OCI-LY7 (cell line): ENCODE data around the genes PSMG1 and SH3BGR.

DNA sequence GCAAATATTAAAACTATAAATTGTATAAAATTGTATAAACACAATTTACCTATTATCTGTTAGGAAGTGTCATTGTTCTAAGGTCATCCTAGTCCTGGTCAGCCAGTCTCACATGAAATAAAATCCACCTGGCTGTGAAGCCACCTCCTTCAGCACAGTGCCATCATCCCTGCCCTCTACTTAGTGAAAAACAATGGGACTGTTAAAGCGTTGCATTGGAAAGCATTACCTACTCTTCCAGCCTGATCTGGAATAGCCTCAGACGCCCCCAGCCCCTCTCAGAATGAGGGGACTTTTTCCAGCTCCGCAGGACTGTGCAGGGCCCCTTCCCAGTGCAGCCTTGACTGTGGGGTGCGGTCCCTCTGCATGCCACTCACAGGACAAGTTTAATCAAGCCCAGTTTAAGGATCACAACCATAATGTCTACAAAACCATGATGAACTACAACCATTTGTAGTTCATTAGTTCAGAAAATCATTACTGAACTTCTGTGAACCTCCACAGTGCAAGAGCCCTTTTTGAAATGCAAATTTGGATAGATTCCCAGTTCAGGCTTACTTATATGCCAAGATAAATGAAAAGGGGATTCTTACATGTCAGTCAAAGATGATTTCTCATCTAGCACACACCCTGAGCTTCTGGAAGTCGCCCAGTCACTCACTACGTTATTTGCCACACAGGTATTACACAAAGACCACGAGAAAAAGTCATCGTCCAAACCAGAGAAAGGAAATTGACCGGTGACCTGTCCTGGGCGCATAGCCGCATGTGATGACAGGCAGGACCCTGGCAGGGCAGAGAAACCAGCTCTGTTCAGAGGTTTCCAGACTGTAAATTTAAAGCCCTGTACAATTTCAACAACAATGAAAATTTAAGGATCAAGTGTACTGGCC lies 41.7 kb downstream of the ETS2 start:
- PRO-cap, result no peak
- RAMPAGE, long total RNA, result no peak

DNA sequence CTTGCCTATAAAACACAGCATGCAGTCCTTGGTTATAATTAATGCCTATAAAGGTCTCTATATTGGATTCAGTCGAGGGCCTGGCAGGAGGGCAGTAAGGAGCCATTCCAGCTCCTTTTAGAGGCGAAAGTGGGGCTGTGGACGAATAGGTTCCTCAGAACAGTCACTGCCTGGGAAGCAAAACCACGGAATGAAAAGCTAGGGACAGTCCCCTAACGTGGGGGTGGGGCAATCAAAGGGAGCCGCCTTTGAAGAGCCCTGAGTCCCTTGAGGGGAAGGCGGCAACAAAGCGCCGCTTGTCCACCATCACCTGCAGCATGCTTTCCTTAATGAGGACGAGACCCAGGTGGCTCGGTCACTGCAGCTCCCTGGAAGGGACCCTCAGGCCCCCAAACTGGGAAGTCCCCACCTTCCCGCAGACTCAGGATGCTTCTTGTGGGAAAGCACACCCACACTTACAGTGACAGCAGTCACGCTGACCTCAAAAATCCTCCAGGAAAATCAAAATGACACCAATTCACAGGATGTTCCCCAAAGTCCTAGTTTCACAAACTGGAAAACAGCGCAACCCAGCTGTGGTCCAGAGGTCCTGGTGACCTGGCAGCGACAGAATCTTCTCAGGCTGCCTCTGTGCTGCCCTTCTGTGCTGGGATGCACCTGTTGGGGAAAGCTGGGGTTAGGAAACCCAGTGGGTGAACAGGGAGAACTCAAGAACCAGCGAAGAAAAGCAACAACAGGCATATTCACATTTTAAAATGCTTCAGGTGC lies 184.8 kb downstream of the ETS2 start:
- PRO-cap, result no peak
- RAMPAGE, long total RNA, result no peak

- PRO-cap, result no peak
- RAMPAGE, long total RNA, result no peak
Observed at GRCh38 chr21:39000321-39001017, 182.8 kb downstream of the PSMG1 start.

GRCh38 chr21:39141714-39142088 lies 41.5 kb downstream of the PSMG1 start:
- PRO-cap, result no peak
- RAMPAGE, long total RNA, result no peak

DNA sequence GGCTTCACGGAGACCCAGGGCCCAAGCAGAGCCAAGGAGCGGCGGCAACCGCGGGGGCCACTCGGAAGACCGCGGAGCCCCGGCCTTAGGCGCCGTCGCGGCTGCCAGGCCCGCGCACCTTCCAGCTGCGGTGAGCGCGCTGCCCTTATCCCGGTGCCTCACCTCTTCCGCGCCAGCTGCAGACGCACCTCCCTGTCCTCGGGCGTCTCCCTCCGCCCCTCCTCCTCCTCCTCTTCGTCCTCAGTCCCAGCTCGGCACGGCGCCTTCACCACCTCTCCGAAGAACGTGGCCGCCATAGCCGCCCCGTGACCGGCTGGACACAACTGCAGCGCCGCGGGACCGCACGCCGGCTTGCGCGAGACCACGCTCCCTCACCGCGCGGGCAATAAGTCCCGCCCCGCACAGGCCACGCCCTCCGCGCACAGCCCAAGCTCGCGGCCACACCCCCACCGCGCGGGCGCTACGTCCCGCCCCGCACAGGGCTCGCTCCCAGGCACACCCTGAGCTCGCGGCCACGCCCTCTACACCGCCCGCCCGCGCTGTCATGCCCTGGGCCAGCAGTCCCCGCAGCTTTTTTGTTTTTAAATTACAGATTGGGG lies at the start of gene PSMG1:
Gene PSMG1 (minus strand): TSS at position 362 of the 599 bp plus-strand sequence.
- PRO-cap, result unidirectional peak, minus-strand start at position 144 of the sequence; bidirectional peak, plus-strand start at position 496 of the sequence, minus-strand start at position 335 of the sequence
- RAMPAGE, long total RNA, result no peak

DNA sequence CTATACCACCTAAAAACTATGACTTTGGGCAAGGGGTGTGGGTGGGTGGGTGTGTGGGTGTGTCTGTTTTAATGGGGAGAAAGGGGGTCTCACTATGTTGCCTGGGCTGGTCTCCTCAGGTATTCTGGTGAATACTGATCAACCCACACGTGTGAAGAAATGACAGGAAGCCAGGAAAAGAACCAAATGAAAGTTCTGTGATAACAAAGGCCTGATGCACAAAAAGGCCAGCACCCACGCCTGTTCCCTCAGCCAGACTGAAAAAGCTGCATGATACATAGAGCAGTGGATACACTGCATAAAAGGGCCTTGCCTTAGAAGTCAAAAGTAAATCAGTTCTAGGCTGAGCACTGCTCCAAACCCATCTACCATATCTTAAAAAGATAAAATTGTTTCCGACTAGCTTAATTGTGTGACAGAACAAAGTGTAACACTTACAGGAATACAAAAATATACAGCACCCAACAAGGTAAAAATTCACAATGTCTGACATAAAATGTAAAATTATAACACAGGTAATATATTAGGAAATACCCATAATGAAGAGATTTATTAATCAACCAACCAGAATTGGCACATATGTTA lies 36.9 kb upstream of the PSMG1 start:
- PRO-cap, result no peak
- RAMPAGE, long total RNA, result no peak

- PRO-cap, result no peak
- RAMPAGE, long total RNA, result no peak
Observed at GRCh38 chr21:39225500-39225991, 42.3 kb upstream of the PSMG1 start.

- PRO-cap, result no peak
- RAMPAGE, long total RNA, result no peak
Observed at GRCh38 chr21:39296065-39296582, 17.3 kb downstream of the BRWD1 start.

- PRO-cap, result bidirectional peak, plus-strand start at chr21:39314358, minus-strand start at chr21:39314303
- RAMPAGE, long total RNA, result no peak
Observed at GRCh38 chr21:39314201-39315067, 1.0 kb upstream of the BRWD1 start.

- PRO-cap, result no peak
- RAMPAGE, long total RNA, result no peak
Observed at GRCh38 chr21:39451262-39452442, at the start of gene SH3BGR. Gene SH3BGR, plus strand, starts transcription at chr21:39451970.

DNA sequence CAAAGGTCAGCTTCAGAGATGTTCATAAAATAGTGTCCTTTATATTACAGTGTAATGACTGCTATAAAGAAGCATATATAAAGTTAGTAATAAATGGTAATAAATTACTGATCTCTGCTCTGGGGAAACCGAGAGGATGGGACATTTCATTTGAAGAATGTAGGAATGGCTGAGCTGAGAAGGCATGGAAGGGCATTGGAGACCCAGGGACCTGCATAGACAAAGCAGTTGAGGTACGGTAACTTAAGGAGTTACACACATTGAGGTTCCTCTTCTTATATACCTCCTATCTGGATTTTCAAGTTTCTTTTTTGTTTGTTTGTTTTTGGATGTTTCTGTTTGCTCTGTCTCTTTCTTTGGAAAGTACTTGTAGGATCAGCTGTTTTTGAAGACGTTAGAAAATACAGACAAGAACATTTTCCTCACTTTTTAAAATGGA lies 29.5 kb downstream of the B3GALT5 start:
- PRO-cap, result no peak
- RAMPAGE, long total RNA, result no peak

DNA sequence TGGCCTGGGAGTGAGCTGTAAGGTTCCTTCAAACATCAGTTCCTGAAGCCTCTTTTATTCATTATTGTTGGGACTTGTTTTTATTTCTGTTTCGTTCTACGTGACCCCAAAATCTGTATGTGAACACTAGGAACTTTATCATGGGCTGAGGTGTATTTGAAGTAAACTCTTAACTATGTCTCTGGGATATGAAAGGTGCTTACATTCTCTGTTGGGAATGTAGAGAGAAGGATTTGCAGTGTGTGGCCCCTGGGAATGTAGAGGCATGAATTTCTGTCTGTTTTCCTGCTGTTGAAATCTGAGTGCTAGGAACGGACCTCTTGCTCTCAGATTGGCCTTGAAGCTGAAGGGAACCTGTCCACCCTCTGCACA lies 58.8 kb downstream of the B3GALT5 start:
- PRO-cap, result no peak
- RAMPAGE, long total RNA, result no peak

DNA sequence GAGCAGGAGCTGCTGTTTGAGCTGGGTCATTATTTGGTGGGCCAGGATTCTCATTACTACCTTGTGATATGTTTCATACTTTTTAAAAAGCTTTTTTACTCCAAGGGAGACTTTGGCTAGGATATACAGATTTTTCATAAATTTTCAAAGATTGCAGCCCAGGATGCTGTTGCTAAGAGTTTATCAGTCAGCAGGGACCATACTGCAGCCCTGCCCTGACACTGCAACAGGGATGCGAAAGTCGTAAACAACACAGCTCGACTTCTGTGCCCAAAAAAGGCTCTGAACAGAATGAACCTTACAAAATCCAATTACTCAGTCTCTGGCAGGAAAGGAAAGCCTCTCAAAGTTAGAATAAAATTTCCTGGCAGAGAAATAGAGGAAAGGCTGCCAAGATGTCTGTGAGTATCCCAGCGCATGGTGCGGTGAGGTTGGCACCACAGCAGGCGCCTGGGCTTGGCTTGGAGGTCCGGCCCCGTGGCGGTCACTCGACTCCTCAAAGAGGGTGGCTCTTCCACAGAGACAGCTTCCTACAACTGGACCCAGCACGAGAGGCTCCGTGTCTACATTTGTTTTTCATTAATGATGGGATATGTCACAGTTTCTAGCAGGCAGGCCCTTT lies 185.7 kb downstream of the PCP4 start:
- PRO-cap, result no peak
- RAMPAGE, long total RNA, result no peak

DNA sequence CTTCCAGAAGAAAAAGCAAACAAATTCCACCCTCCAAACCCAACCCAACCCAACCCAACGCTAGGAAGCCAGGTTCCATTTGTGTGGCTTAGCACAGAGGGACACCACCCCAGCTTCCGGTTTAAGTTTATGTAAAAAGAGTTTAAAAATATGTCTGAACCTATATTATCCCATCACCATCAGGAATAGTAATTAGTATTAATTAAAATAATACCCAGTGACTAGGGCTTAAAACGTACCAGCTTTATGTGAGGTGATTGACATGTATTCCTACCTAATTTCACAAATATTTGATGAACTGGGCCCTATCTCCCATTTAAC lies 11.6 kb upstream of the BACE2 start:
- PRO-cap, result no peak
- RAMPAGE, long total RNA, result no peak

DNA sequence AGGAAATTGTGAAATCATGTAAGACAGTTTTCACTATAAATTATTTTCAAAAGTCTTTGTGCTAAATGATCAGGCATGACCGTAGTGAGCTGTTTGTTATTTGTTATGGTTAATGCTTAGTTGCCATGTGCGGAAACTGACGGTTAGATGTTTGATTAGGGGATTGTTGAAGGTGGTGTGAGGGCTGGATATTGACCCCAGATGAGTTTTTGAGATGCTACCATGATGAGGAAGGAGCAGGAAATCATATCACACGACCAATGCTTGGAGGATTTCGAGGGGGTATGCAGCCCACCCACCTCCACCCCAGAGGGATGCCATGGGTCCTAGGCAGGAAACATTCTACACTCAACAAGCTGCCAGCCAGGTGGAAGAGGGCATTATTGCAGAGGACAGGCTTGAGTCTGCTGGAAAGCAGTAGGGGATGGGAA lies 34.1 kb downstream of the BACE2 start:
- PRO-cap, result no peak
- RAMPAGE, long total RNA, result no peak

DNA sequence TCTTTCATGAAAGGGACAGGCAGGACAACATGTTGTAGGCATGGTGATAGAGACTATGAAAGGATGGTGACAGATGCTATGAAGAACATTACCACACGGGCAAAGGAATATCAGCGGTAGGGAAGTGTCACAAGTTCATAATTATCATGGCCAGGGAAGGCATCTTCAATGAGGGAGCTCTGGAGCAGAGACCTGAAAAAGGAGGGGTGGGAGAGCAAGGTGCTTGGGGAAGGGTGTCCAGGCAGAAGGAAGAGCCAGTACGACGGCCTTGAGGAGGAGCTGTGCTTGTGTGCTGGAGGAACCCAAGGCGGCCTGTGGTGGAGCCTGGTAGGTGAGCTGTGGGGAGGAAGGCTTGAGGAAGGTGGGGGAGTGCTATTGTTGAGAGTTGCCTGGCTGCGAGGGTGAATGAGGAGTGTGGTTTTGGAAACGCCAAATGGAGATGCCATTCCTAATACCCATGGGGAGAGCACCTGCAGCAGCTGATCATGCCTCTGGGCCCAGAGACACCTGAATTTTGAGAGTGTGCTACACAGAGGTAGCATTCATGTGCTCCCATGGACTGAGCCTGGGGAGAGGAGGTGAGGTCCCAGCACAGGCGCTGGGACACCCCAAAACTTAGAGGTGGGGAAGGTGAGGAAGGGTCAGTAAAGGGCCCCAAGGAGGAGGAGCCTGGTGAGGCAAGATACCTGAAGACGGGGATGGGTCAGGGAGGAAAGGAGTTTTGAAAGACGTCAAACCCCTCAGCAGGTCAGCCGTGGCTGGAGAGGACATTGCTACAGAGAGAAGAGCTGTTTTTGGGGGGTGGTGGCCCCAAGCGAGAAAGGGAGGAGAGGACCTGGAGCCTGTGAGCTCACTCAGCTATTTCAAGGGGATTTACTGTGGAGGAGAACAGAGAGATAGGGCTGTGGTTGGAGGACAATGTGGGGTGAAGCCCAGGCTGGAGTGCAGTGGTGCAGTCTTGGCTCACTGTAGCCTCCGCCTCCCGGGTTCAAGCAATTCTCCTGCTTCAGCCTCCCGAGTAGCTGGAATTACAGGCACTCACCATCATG lies 35.5 kb downstream of the BACE2 start:
- PRO-cap, result no peak
- RAMPAGE, long total RNA, result no peak

- PRO-cap, result no peak
- RAMPAGE, long total RNA, result no peak
Observed at GRCh38 chr21:41275105-41275843, 41.3 kb upstream of the FAM3B start.

DNA sequence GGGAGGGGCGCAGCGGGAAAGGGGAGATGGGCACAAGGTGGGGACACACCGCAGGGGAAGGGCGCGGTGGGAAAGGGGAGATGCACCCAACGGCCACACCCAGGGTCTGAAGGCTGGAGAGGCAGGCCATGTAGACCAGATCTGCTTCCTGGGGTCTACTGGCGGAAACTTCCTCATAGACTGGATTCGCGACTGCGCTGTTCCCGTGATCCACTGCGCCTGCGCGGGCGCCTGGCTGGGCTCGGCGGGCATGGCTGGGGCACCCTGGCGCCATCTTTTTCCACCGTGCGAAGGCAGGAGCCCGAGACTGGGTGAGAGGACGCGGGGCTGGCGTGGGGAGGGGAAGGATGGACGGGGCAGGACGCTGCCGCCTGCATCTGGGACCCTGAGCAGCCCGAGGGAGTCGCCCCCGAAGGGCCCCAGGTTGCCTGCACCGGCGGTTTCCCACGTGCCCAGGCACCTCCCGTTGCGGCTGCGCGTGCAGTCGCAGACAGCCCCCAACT lies 12.6 kb upstream of the FAM3B start:
- PRO-cap, result no peak
- RAMPAGE, long total RNA, result no peak

- PRO-cap, result no peak
- RAMPAGE, long total RNA, result no peak
Observed at GRCh38 chr21:41377670-41378051, 15.8 kb downstream of the MX2 start.

DNA sequence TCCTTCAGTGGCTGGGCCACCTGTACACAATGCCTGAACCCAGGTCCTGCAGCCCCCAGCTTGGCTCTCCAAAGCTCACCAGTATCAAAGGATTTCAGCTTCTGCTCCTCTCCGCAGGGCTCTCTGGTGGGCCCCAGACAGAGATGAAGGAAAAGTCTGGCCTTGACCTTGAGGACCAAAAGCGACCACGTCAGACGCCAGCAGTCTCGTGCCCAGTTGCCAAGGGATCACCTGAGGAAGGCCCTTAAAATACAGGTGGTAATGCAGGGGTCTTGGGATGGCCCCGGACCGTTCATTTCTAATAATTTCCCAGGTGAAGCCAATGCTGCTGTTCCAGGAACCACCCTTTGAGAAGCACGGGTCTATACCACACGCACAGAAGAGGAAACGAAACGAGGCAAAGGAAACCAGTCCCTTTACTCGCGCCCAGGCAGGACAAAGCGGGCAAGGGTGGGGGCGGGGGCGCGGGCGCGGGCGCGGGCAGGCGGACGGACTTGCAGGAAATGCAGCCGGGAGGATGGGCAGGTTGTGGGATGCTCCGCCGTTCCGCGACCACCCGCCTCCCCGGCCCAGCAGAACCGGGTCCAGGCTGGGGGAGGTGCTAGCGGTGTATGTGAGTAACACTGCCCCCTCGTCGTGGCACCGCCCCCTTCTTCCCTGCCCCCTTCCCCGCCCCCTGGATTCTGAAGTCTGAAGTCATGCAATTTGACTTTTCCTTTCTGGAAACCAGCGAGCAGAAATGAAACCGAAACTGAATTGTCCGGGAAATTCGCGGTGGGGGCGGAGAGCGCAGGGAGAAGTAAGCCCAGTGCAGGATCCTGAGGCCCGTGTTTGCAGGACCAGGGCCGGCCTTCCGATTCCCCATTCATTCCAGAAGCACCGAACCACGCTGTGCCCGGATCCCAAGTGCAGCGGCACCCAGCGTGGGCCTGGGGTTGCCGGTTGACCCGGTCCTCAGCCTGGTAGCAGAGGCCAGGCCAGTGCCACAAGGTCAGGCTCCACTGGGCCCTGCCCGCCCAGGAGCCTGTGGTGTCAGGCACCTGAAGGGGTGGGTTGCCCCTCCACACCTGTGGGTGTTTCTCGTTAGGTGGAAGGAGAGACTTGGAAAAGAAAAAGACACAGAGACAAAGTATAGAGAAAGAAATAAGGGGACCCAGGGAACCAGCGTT lies 5.8 kb upstream of the MX1 start:
- PRO-cap, result bidirectional peak, plus-strand start at position 491 of the sequence, minus-strand start at position 391 of the sequence; unidirectional peak, minus-strand start at position 591 of the sequence
- RAMPAGE, long total RNA, result no peak